Type B pancreatic cell (in vitro differentiated cells): ENCODE results near the genes STK19, AGPAT1 and RNF5.

DNA sequence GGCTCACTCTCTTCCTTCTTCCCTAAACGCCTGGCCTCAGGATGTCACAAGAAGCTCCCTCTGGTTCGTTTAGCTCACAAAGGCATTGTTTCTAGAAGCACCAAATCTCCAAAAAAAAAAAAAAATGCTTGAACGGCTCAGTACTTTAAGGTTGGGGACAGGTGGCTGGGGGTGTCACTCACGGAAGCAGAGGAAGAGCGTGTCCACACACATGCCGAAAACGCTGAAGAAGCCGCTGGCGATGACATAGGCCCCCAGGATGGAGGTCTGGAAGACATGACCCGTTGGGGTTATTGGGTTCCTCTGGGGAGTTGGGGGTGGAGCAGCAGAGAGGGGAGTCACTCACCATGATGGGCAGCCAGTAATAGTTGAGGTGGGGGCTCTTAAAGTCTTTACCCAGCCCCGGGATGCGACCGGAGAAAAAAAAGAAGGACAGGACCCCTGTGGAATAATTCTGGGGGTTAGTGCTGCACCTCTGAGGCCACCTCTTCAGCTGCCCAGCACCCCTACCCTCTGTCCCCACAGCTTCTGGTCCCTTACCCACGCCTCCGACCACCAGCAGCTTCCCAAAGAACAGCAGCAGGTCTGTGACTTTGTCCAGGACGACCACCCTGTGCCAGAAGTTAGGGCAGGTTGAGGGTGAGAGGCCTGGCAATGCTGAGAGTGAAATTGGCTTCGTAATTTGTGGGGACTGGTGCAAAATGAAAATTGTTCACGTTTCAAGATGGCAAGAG is 2.0 kb upstream of the NEU1 start:
- PRO-cap: no peak

GRCh38 chr6:31880343-31880601 is 1.5 kb upstream of the SLC44A4 start:
- PRO-cap: no peak

DNA sequence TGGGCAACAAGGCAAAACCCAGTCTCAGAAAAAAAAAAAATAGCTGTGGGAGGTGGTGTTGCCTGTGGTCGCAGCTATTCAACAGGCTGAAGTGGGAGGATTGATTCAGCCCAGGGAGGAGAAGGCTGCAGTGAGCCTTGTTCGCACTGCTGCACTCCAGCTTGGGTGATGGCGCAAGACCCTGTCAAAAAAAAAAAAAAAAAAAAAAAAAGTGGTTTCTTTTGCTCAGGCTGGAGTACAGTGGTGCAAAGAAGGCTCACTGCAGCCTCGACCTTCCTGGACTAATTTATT is 5.5 kb upstream of the ZBTB12 start:
- PRO-cap: no peak

GRCh38 chr6:31971820-31972681 is at the start of gene STK19:
TSS of gene STK19 (plus strand) at chr6:31972363.
- PRO-cap: bidirectional peak, plus-strand start at chr6:31972087, minus-strand start at chr6:31971920; bidirectional peak, plus-strand start at chr6:31972178, minus-strand start at chr6:31972138; bidirectional peak, plus-strand start at chr6:31972611, minus-strand start at chr6:31972594

- PRO-cap: bidirectional peak, plus-strand start at chr6:32115101, minus-strand start at chr6:32114921
Measured at GRCh38 chr6:32114699-32115922, 6.0 kb upstream of the TNXB start.

- PRO-cap: no peak
Measured at GRCh38 chr6:32162748-32163477, 1.5 kb upstream of the EGFL8 start.

GRCh38 chr6:32175689-32176431 is at the start of gene AGPAT1:
TSS of gene AGPAT1 (minus strand) at chr6:32176084.
- PRO-cap: no peak

DNA sequence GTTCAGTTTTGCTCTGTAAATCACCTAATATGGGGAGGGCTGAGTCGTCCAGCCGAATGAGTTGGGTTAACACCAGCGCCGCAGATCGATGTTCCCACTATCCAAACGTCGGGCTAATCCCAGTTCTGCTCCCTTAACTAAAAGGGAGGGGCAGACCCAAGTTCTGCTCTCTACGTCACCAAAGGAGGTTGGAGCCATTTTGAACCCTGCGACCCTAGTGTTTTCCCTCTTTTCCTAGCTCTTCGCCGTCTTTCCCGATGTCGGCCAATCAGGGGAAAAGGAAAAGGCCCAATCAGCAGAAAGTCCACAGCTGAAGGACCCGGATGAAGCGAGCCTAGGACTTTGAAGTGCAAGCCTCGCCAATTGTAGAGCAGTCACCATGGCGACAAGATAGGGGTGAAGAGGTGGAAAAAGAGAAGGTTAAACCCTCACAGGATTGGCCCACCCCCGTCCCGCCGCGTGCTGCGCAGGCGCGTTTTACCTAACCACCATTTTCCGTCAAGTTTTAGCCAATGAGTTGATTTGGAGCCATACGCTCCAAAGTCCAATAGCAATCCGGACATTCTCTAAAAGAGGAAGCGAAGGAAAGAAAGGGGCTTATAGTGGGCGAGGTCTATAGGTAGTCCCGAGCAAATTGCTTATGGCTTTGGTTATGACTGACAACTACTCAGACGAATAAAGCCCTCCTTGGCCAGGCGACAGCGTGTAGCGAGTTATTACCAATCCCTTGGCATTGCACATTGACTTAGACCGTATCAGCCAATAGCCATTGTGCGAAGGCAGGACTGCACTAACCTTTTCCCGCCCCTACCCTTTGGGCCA is 474 bp upstream of the RNF5 start:
- PRO-cap: bidirectional peak, plus-strand start at position 42 of the sequence, minus-strand start at position 127 of the sequence; bidirectional peak, plus-strand start outside the sequence, minus-strand start at position 253 of the sequence

GRCh38 chr6:32178342-32179137 is at the start of gene RNF5:
TSS of gene RNF5 (plus strand) at chr6:32178405.
- PRO-cap: bidirectional peak, plus-strand start at chr6:32178405, minus-strand start at chr6:32177772

GRCh38 chr6:32186308-32186923 is 2.4 kb upstream of the AGER start:
- PRO-cap: no peak

GRCh38 chr6:32196309-32196873 is 3.9 kb upstream of the GPSM3 start:
- PRO-cap: bidirectional peak, plus-strand start at chr6:32196596, minus-strand start at chr6:32196419

DNA sequence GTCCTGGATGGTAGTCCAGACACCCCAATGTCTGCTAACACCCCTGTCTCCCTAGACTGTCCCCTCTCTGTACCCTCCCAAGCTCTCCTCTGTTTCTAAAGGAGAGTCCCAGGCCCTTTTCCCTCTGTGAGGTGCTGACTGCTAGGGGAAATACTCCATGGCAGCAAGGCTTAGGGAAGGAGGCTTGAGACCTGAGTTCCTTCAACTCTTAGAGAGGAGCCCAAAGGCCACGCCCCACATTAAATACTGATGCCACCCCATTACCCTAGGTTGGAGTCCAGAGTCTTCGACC is 9.1 kb upstream of the GPSM3 start:
- PRO-cap: no peak

DNA sequence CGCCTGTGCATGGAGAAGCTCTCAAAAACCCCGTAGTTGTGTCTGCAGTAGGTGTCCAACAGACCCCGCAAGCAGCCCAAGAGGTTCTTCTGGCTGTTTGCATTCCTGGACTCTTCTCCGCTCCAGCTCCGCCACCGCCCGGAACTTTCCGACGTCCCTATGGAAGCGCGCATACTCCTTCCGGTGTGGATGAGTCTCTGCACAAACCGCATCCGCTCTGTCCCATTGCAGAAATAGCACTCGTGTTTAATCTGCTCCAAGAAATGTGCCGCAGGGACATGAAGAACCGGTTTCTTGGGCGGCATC is 20.1 kb downstream of the HLA-DRA start:
- PRO-cap: no peak

DNA sequence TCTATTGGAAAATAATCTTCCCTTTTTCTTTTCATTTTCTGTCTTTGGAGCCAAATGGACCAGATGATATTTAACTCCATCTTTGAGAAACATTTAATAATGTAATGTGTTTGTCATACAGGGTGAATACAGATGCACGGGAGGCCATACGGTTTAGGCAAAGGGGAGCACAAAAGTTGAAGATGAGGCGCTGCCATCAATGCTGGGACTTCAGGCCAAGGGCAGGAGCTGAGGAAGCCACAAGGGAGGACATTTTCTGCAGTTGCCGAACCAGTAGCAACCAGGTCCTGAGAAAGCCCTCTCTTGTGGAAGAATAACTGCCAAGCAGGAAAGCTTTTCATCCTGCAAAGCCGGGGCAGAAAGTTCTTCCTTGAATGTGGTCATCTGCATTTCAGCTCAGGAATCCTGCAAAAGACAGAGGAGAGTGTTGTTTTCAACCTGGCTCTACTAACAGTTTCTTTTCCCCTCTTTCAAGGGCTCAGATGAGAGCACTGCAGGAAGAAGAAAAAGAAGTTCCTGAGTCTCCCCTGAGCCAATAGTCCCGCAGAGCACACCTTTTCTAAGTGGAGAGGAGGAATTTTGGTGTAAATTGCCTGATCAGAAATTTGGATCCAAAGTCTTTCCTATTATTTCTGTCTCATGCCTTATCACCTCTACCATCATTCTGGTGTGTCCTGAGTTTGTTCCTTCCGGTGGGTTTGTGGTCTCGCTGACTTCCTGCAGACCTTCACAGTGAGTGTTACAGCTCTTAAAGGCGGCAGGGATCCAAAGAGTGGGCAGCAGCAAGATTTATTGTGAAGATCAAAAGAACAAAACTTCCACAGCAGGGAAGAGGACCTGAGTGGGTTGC is 10.7 kb downstream of the HLA-DRB1 start:
- PRO-cap: no peak

GRCh38 chr6:32609331-32610605 is 20.1 kb upstream of the HLA-DRB1 start:
- PRO-cap: bidirectional peak, plus-strand start at chr6:32610036, minus-strand start at chr6:32609834

DNA sequence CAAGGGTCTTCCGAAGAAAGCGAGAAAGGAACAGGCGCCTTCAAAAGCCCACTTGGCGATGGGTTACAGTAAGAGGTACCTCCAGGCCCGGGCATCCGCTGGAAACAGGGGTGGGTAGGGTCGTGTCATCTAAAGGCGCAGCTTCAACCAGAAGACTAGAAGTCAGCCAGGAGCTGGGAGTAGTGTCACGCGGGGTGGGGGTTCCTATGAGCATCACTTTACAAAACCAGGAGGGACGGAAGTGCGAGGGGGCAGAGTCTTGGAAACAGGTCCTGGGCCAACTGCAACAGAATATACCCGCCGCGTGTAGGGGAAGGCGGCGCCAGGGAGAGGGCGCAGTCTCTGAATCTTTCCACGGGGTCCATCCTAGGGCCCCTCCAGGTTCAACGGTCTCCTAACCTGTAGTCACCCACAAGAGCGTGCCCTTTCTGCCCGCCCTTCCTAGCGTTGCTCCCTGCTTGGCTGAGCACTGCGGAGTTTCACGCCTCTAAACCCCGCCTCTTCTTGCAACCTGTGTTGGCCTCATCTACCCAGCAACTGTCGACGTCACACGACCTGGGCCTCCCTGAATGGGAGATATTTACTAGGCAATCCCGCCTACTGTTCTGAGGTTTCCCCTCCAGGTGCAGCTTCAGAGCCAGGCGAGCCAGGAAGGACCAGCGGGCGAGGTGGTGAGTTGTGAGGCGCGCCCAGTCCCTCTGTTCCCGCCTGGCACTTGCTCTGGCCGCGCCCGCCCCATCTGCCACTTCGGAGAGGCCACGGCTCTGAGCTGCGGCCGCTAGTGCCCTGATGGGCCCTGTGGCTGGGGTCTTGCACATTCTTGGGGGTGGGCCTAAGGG is 572 bp upstream of the PSMB8 start:
- PRO-cap: bidirectional peak, plus-strand start at position 649 of the sequence, minus-strand start at position 453 of the sequence

- PRO-cap: no peak
Measured at GRCh38 chr6:32936090-32936951, 4.5 kb downstream of the HLA-DMB start.

DNA sequence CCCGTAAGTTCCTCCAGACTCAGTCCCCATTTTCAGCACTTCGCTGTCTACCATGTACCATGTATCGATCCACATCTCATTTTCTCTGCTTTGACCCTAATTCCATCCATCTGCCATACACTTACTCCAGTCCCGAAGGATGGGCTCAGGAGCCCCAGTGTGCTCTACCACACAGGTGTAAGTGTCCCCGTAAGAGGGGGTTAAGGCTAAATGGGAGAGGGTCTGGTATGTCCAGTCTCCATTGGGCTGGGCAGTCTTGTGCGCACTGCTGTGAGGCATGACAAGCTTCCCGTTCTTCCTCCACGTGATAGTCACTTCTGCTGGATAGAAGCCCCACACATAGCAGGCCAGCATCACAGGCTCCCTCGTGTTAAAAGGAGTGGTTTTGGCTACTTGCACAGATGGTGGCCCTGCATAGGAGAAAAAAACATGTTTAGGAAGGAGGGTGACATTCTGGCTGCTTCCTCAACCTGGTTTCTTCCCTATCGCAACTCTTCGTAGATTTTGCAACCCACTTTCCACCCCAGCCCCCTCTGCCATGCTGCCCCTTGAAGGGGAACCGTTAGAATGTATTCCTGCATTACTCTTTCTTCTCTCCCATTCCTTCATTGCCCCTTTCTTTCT is 3.7 kb downstream of the HLA-DMB start:
- PRO-cap: no peak

GRCh38 chr6:32970543-32971294 is 2.3 kb downstream of the BRD2 start:
- PRO-cap: bidirectional peak, plus-strand start at chr6:32970952, minus-strand start at chr6:32970951

DNA sequence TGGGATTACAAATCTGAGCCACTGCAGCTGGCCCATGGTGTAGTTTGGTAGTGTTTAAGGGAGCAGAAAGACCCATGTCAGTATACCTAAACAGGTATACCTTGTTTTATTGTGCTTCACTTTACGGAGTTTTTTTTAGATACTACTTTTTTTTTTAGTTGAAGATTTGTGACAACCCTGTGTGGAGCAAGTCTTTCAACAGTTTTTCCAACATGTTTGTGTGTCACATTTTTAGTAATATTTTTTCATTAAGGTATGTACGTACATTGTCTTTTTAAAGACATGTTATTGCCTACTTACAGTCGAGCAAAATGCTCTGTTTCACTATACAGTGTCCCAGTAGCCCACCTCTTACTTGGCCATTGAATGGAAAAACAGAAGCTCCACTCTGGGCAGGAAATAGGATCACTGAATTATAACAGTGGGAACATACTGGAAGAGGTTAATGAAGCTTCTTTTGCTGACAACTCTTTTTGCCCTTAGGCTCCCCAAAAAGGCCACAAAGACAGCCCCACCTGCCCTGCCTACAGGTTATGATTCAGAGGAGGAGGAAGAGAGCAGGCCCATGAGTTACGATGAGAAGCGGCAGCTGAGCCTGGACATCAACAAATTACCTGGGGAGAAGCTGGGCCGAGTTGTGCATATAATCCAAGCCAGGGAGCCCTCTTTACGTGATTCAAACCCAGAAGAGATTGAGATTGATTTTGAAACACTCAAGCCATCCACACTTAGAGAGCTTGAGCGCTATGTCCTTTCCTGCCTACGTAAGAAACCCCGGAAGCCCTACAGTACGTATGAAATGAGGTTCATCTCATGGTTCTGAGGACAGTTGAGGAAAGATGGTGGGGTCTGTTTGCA is 11.2 kb downstream of the BRD2 start:
- PRO-cap: unidirectional peak, plus-strand start at position 540 of the sequence